Mesenchymal stem cell of the bone marrow (primary cell): ENCODE data around the genes BSX, OR4D5, OR8B8 and SPA17.

GRCh38 chr11:122981556-122982242, at the start of gene BSX:
BSX (minus strand) TSS chr11:122981834.
- CAGE, long polyA plus RNA = no peak

DNA sequence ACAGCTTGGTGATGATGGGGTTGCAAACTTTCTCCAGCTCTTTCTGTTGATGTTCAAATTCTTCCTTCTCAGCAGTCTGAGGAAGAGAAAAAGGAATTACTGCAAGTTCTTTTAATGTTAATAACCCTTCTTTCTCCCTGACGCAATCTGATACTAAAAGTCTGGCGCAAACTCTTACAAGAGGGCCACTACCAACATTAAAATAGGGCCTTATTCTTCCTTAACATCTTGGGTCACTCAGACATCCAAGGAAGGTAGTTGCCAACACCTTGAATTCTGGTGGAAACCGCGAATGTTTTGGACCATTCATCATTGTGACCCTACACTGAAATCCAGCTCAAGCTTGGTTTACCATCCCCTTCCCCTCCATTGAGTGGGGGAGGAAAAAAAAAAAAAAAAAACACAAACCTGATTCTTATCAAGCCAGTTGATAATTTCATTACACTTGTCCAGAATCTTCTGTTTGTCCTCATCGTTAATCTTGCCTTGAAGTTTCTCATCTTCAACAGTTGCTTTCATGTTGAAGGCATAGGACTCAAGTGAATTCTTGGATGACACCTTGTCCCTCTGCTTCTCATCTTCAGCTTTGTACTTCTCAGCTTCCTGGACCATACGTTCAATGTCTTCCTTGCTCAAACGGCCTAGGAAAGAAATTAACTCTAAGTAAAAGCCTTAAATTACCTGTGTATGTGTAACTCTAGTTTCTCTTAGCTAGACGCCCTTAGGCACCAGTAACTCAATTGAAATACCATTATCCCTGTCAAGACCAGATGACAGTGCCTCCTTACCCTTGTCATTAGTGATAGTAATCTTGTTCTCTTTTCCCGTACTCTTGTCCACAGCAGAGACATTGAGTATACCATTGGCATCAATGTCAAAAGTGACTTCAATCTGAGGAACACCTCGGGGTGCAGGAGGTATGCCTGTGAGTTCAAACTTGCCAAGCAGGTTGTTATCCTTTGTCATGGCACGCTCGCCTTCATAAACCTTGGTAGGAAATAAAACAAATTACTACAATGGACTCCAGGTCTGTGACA, 3.8 kb downstream of the HSPA8 start:
- CAGE, long polyA plus RNA = no peak

- CAGE, long polyA plus RNA = no peak
Observed at GRCh38 chr11:123073163-123073948, 11.4 kb upstream of the HSPA8 start.

DNA sequence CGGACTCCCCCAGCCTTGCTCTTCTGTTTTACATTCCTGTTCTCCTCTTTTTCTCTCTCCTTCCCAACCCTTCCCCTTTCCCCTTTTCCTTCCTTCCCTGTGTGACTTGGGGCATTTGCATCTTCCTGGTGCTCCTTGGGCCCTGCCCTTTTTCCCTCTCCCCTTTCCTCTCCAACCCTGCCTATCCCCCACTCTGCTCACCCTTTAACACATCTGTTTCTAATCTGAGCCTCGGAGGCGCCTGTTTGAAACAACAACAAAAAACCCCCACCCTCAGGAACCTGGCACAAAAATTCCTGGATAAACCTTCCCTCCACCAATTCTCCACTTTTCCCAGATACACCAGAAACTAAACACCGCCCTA, 766 bp downstream of the CLMP start:
- CAGE, long polyA plus RNA = no peak

- CAGE, long polyA plus RNA = no peak
Observed at GRCh38 chr11:123450530-123451050, 20.5 kb downstream of the GRAMD1B start.

DNA sequence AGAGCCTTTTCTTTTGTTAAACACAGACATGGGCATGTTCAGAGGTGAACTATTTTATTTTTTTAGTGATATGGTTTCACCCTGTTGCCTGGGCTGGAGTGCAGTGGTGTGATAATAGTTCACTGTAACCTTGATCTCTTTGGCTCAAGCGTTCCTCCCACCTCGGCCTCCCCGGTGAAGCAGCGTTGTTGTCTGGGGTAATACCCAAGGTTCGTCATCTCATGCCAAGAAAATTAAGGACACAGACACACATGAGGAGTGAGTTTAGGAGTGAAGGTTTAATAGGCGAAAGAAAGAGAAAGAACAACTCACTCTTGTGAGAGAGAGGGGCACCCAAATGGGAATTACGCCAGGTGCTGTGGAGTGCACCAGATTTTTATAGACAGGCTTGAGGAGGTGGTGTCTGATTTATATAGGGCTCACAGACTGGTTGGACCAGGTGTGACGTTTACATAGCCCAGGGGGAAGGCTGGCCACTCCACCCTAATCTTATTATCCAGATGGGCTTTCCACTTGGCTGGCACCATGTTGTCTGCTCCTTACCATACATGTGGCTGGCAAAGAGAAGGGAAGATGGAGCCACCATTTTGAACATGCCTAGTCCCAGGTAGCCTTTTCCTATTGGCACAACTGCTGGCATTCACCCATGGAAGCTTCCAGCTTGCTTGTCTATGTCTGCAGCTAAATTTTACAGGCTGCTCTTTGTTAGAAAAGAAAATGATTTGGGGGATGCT, 42.4 kb downstream of the GRAMD1B start:
- CAGE, long polyA plus RNA = no peak

- CAGE, long polyA plus RNA = no peak
Observed at GRCh38 chr11:123488172-123489151, 58.4 kb downstream of the GRAMD1B start.

GRCh38 chr11:123504369-123504645, 74.2 kb downstream of the GRAMD1B start:
- CAGE, long polyA plus RNA = no peak

DNA sequence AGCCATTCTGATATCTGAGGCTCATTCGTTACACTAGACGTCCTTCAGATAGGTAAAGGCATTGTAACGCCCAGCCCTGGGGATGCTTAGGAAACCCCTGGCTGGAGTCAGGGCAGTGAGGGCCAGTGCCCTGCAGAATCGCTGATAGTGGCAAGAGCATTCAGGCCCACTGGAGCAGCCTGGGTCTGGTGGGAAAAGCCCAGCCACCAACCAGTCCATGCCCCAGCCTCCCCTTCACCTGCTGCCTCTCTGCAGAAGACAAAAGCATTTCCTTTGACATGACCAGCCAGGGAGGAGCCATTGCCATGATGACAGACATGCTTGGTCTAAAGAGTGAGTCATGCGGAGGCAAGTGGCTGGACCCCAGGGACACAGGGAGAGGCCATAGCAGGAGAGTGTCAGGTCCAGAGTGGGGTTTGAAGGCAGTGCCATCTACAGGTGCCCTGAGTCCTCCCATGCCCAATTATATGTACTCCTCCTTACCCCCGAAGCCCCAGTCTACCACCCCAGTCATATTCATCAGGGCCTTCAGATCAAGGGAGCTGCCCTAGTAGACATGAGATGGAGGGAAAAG, 67.5 kb downstream of the SCN3B start:
- CAGE, long polyA plus RNA = no peak

- CAGE, long polyA plus RNA = no peak
Observed at GRCh38 chr11:123603744-123604378, 50.6 kb downstream of the SCN3B start.

DNA sequence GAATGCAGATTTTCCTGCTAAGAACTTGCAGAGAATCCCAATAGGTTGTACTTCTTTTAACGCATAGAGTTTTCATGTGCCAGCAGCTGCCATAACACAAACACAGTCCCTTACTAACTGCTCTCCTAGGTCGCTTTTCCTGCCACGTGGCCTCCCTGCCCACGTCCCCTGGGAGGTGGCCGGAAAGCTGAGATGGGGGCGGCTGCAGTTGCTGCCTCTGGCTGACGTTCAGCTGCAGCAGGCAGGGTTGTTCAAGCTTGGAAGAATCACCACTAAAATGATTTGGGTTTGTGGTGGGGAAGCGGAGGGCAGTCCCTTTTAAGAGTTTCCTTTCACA, 39.3 kb downstream of the ZNF202 start:
- CAGE, long polyA plus RNA = no peak

DNA sequence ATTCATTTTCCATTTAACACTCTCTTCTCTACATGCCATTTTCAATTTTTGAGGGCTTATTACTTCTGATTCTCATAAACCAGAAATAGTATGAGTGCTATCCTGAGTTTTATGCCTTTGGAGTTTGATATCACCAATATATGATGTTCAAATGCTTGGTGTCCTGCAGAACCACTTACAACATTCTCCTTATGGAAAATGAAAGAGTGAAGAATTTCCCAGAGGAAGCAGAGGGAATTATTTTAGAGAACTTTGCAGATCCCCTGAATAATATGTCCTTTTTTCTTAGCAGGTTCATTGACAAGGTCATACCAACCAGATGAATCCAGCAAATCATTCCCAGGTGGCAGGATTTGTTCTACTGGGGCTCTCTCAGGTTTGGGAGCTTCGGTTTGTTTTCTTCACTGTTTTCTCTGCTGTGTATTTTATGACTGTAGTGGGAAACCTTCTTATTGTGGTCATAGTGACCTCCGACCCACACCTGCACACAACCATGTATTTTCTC, at the start of gene OR4D5:
Gene OR4D5, plus strand, starts transcription at position 320 of the 505 bp plus-strand sequence.
- CAGE, long polyA plus RNA = no peak

DNA sequence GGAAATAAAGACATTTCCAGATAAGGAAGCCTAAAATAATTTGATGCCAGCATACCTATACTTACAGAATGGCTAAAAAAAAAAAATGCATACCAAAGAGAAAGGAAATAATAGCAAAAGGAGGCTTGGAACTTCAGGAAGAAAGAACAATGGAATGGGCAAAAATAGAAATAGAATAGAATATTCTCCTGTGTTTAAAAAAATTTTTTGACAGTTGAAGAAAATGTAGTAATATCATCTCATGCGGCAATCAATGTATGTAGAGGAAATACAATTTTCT, 15.8 kb downstream of the OR10S1 start:
- CAGE, long polyA plus RNA = no peak

DNA sequence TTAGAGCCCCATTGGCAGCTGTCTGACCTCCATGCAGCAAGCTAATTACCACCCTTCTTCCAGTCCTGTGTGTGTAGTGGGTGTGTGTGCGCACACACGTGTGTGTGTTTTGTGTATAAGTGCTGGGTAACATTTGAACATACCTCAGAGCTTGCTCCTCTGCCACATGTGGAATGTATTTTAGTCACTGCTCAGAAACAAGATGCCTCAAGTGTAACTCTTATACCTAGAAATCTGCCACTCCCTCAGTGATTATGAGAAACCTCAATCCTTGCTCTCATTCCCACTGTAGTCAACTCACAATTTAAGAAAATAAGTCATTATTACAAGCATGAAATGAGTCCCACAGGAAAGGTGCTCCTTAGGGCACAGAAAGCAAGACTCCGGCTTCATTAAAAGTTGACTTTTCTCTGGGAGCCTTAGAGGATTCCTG, at the start of gene OR8B8:
Gene OR8B8, minus strand, starts transcription at position 264 of the 433 bp plus-strand sequence.
- CAGE, long polyA plus RNA = no peak

DNA sequence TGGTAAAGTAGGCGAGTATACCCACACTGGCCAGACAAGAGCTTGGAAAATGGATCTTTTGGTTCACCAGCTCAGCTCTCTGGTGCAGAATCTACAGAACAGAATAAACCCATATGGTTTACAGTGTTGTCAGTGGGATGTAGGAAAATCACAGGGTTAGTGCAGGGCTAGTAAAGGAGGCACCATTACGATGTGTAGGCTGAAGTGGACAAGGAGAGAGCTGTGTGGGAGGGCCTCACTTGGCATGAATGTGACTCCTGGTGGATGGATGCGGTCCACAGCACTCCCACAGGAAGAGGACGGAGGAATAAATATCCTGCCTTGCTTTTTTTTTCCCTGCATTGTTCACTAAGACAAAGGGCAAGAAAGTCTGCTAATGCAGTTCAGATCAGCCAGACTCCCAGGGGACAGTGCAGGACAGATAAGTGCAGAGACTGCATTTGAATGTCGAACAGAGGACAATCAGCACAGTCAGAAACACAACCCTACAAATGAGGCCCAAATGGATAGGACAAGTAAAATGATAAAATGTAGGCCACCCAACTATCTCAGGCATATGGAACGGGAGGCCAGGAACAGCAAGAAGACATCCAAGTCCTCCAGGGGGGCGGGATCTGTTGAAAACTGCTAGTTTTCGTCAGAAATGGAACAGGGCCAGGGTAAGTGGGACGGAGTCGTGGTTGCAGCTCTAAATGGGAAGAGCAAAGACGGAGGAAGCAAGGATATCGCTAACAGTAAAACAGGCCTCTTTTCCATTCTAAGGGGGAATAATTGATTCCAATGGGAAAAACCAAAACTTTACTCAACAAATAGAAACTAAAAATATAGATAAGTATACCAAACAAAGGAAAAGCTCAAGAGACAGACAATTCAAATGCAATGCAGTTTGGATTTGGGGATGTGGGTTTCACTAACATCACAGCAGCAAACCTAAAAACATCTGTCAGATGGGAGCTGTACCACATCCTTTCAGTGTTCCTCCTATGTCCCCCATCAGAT, 25.2 kb upstream of the OR8B8 start:
- CAGE, long polyA plus RNA = no peak

DNA sequence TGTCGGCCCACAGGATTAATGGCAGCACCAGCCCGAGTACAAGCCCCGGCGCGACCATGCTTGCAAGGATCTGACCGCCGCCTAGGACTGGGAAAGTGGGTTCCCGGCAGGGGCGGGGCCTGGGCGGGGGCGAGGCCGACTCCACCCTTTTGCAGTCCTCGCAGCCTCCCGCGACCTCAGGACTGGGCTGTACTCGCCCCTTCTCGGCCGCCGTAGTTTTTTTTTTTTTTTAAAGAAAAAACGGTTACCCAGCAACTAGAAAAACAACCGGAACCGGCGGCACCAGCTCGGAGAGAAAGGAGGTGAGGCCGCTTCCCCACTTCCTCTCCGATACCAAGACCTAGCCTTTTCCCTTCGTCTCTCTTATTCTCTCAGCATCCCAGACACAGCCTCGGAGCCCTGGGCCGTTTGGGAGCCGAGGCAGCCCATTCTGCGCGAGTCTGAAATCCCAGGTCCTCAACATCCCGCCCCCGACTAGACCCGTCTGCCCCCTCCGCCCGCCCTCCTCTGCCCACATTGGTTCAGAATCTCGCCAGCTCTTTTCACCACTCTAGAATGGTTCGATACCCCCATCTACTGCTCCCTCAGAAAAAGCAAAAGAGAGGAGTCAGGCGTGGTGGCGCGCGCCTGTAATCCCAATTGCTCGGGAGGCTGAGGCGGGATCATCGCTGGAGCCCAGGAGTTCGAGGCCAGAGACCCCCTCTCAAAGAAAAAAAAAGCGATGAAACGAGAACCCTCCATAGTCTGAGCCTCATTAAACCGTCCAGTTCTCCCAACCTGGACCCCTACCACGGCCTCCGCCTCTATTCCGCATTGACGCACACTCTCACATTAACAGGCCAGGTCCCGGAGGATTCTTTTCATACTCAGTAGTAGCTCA, at the start of gene SPA17:
Gene SPA17, plus strand, starts transcription at position 254 of the 880 bp plus-strand sequence.
- CAGE, long polyA plus RNA = no peak

GRCh38 chr11:124761879-124762123, 289 bp downstream of the ESAM start:
- CAGE, long polyA plus RNA = no peak

GRCh38 chr11:124790495-124791093, 9.6 kb downstream of the MSANTD2 start:
- CAGE, long polyA plus RNA = no peak

- CAGE, long polyA plus RNA = no peak
Observed at GRCh38 chr11:124884075-124884337, 13.7 kb downstream of the ROBO4 start.

GRCh38 chr11:124987264-124988106, 33.5 kb downstream of the CCDC15 start:
- CAGE, long polyA plus RNA = no peak